ENCODE results near the genes UBA7, CAMKV, SEMA3B and TUSC2.

GRCh38 chr3:49786619-49787468 is 502 bp upstream of the IP6K1 start:
- RRBS, 2 experiments, result 1% methylated on average over 6 to 11 of the region's 35 CpGs

DNA sequence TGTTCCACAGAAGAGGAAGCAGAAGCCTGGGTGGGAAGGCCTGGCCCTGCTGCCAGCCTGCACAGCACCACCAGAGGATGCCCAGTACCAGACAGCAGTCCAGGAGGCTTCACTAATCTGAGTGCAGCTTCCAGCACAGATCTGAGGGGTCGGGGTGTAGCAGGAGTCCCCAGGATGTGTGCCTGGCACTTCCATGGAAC is 2.3 kb downstream of the UBA7 start:
- RRBS, 2 experiments, result no CpG with 5 or more reads among the region's 1 CpG

- RRBS, 2 experiments, result no CpG with 5 or more reads among the region's 11 CpGs
Observed at GRCh38 chr3:49813804-49814566, at the start of gene UBA7. TSS of gene UBA7 (minus strand) at chr3:49813953.

- RRBS, 2 experiments, result under 1 to 1% methylated on average over 17 of the region's 58 CpGs
Observed at GRCh38 chr3:49869531-49870088, at the start of gene CAMKV. TSS of gene CAMKV (minus strand) at chr3:49869906.

DNA sequence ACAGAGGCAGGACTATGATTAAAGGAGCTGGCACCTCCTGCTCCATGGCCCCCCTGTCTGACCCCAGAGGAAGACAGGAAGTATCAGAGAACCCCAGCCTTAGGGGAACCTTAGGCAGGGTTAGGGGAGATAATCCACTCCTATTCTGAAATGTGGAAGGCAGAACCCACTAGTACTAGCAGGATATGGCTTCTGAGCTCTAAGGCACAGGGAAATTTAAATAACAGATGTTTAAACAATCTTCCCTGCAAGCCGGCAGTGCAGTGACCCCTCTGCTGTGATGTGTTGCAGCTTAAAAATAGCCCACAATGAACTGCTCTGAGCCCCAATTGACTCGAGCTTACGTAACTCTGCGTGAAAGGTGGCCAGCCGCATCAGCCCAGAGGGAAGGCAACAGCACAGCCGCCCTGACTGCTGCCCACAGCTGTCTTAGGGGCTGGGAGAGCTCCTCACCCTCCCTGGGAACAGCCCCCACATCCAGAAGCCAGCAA is 12.4 kb upstream of the CAMKV start:
- RRBS, 2 experiments, result no CpG with 5 or more reads among the region's 6 CpGs

DNA sequence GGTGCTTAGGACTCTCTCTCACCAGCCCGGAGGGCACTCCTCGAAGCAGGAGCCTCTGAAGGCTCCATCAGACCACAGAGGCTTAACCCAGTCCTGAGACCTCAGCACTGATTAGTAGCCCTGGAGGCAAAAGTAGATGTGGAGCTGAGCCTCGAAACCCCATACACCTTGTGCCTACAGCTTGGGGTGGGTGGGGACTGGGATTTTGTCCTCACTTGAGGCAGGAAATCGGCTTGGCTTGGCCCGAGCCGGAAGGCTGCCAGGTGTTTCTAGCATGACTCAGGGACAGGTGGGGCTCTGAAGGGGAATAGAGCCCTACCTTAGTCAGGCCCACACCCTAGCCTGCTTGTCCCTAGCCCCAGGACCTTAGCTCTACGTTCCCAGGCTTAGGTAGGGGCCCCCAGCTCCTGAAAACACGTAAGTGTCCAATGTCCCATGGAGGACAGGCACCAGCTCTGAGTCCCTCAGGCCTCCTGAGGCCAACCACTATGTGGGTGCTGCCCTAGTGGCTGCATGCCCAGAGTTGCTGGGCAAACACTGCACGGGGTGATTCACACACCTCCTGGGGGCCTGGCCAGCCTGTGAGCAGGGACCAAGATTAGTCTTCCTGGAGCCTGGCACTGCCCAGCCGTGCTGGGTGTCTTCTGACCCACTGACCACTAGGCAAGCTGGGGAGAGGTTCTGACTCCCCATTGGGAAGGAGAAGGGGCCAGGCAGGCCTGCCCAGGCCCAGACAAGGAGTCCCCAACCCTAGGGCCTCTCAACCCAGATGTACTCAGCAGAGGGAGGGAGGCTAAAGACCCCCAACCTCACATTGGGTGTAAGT is 3.0 kb downstream of the MST1R start:
- RRBS, 2 experiments, result no CpG with 5 or more reads among the region's 10 CpGs

GRCh38 chr3:50127954-50128544 is 27.1 kb upstream of the SEMA3F start:
- RRBS, 2 experiments, result no CpG with 5 or more reads among the region's 6 CpGs

DNA sequence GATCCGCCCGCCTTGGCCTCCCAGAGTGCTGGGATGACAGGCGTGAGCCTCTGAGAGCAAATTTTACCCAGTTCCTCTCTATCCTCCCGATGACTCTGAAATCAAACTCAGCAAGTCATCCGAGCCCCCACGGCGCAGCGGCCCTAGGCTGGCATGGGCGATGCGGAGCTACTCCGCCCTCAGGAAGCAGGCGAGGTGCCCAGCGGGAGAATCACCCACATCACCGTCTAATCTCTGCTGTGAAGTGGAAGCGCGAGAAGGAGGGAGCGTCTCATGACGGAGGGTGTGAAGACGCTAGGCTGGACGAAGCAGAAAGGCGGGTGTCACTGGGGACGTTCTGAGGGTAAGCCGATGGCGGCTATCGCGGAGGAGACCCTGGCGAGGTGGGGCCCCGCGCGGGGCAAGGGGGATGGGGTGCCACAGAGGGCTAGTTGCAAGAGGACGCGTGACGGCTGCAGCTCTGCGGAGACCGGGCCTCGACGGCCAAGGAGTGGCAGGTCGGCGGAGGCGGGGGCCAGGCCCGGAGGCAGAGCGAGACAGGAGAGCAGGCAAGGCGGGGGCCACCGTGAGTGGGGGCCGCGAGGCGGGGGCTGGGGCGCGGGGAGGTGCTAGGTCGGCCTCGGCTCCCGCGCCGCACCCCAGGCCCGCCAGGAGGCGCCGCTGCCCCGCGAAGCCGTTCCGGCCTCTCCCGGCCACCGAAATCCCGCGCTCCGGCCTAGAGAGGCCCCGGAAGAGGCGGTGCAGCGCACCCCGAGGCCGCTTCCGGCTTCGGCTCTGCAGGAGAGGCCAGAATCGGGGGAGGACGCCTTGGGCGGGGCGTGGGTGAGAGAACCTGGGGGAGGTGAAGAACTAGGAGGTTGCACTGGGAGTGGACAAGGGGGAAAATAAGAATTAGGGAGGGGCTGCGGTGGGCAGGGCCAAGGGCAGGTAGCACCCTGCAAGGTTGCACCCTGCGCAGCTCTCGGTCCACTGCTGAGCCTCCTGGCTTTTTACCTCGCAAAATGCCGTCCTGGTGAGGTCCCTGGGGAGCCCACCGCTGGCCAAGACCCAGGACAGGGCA is 8.8 kb upstream of the GNAI2 start:
- RRBS, 2 experiments, result 1 to 2% methylated on average over 11 to 13 of the region's 83 CpGs

- RRBS, 2 experiments, result no CpG with 5 or more reads among the region's 11 CpGs
Observed at GRCh38 chr3:50230060-50231067, 5.6 kb upstream of the GNAI2 start.

- RRBS, 2 experiments, result no CpG with 5 or more reads among the region's 4 CpGs
Observed at GRCh38 chr3:50244784-50245055, 8.7 kb downstream of the GNAI2 start.

- RRBS, 2 experiments, result no CpG with 5 or more reads among the region's 9 CpGs
Observed at GRCh38 chr3:50251398-50251786, 15.4 kb downstream of the GNAI2 start.

DNA sequence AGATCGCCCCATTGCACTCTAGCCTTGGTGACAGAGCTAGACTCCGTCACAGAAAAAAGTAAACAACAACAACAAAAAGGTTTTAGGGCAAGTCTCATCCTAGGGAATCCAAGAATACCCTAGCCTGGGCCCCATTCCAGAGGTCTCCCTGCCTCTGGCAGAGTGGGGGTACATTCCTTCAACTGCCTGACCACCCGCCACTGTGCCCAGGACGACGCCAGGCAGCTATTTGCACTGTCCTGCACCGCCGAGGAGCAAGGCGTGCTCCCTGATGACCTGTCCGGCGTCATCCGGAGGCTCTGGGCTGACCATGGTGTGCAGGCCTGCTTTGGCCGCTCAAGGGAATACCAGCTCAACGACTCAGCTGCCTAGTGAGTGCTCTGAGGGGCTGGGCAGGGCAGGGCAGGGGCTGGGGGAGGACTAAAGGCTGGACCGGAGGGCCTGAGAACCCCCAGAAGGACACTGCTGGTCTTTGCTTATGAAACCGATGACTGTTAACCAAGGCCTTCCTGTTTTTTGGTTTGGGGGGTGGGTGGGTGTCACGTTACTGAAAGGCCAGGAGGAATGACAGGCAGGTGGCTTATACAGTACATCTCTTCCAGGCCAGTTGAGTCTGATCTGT is 16.0 kb upstream of the SEMA3B start:
- RRBS, 2 experiments, result no CpG with 5 or more reads among the region's 16 CpGs

GRCh38 chr3:50266436-50267122 is 2.4 kb upstream of the SEMA3B start:
- RRBS, 2 experiments, result no CpG with 5 or more reads among the region's 8 CpGs

DNA sequence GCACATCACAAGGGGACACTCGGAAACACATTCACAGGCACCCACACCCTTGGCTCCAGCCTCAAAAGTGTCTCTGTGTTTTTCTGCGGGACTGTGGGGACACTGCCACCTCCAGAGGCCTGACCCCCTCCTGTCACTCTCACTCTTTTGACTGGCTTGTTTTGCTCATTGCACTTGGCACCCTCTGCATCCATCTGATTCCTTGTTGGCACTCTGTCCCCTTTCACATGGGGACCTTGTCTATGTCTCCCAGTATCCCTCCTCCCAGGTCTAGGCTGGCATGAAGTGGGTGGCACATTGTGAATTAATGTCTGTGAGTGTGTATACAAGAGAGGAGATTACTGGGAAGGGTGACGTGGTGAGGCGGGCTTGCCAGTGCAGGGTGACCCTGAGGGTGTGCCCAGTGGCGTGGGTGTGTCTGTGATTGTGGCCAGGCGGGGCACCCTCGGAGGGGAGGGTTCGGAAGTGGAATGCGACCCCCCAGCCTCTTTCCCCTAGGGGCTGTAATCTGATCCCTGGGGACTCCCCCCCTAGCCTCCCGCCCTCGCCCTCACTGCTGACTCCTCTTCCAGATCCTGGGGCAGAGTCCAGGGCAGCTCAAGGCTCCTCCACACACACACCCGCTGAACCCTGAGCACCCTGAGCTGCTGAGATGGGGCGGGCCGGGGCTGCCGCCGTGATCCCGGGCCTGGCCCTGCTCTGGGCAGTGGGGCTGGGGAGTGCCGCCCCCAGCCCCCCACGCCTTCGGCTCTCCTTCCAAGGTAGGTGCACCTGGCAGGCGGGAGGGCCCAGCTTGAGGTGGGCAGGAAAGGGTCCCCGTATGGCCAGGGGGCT is at the start of gene SEMA3B:
Gene SEMA3B (plus strand): TSS at position 559 of the 834 bp plus-strand sequence.
- RRBS, 2 experiments, result no CpG with 5 or more reads among the region's 22 CpGs

DNA sequence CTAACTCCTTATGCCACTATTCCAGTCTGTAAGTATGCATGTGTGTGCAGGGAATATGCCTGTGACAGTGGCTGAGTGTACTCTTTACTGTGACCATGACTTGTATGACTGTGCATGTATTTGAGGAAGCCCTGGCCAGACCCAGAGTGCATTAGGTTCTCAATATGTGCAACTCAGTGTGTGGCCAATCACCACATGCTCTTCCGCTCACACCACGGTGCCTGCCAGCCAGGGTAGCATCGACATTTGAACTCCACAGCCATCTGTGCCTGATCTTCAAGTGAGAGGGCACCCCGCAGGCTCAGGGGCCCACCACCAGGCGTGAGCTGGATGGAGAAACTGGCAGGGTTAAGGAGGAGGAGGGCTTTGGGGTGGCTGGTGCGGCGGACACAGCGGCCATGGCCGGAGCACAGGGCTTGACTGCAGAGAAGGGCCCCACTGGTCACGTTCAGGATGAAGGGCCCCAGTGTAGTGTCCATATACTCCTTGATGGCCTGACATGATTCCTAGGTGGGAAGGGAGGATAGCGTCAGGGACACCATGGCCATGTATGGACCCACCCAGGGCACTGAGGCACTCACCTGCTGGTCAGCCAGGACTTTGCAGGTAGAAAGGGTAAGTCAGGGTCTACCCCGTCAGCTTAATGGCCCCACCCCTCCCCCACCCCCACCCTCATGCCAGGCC is 1.2 kb upstream of the HYAL3 start:
- RRBS, 2 experiments, result no CpG with 5 or more reads among the region's 12 CpGs

GRCh38 chr3:50327869-50328935 is at the start of gene TUSC2:
TSS of gene TUSC2 (minus strand) at chr3:50328223.
- RRBS, 2 experiments, result under 1 to 2% methylated on average over 9 of the region's 70 CpGs

DNA sequence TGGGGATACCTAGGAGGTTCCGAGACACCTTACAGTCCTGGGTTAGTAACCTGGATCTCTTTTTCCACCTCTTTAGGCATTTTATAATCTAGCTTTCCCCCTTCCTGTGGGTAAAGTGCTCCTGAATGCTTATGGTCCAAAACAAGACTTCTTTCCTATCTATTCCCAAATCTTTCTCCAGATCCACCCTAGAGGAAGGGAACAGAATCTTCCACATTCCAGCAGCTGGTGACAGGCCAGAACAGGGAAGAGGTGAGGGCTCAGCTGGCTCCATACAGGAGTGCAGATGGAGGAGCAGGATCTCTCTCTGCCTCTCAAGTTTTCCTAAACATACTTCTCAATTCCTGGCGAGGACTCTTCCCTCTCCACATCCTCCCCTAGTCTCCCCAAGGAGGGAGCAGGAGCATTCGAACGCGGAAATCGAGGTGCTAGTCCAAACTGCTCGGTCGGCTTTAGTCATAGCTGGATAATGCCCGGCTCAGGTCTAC is 4.2 kb downstream of the RASSF1 start:
- RRBS, 2 experiments, result 0 to 2% methylated on average over 1 of the region's 9 CpGs

- RRBS, 2 experiments, result no CpG with 5 or more reads among the region's 20 CpGs
Observed at GRCh38 chr3:50340120-50340531, 510 bp downstream of the RASSF1 start.

DNA sequence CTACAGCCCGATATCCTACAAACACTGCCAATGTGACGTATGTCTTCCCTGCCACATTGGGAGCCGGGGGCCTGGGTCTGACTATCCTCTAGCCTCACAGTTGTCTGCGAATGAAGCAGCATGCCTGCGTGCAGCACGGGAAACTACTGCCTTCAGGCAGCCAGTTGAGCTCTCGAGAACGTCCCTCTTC is 324 bp downstream of the NPRL2 start:
- RRBS, 2 experiments, result 13 to 14% methylated on average over 3 of the region's 8 CpGs

GRCh38 chr3:50351458-50351685 is 710 bp downstream of the CYB561D2 start:
- RRBS, 2 experiments, result no CpG with 5 or more reads among the region's 6 CpGs